Measurements from ENCODE around the genes ZCWPW1 and PPP1R35.

- RRBS, 2 experiments, result no CpG with 5 or more reads among the region's 8 CpGs
Observed at GRCh38 chr7:100340921-100341704, 16.8 kb upstream of the PILRB start.

- RRBS, 2 experiments, result no CpG with 5 or more reads among the region's 7 CpGs
Observed at GRCh38 chr7:100345707-100346248, 12.1 kb upstream of the PILRB start.

- RRBS, 2 experiments, result no CpG with 5 or more reads among the region's 8 CpGs
Observed at GRCh38 chr7:100368976-100369695, 4.2 kb upstream of the PILRA start.

GRCh38 chr7:100373747-100374542 lies 658 bp downstream of the PILRA start:
- RRBS, 2 experiments, result no CpG with 5 or more reads among the region's 18 CpGs

GRCh38 chr7:100428173-100429236 lies at the start of gene ZCWPW1:
TSS of gene ZCWPW1 (minus strand) at chr7:100428703.
- RRBS, 2 experiments, result no CpG with 5 or more reads among the region's 80 CpGs

- RRBS, 2 experiments, result no CpG with 5 or more reads among the region's 19 CpGs
Observed at GRCh38 chr7:100432659-100433229, 3.1 kb downstream of the MEPCE start.

GRCh38 chr7:100436279-100436839 lies at the start of gene PPP1R35:
TSS of gene PPP1R35 (minus strand) at chr7:100436497.
- RRBS, 2 experiments, result 1% methylated on average over 10 of the region's 37 CpGs

GRCh38 chr7:100442701-100443544 lies 6.6 kb upstream of the PPP1R35 start:
- RRBS, 2 experiments, result no CpG with 5 or more reads among the region's 10 CpGs

GRCh38 chr7:100567675-100568441 lies 5.8 kb downstream of the SAP25 start:
- RRBS, 2 experiments, result no CpG with 5 or more reads among the region's 10 CpGs

DNA sequence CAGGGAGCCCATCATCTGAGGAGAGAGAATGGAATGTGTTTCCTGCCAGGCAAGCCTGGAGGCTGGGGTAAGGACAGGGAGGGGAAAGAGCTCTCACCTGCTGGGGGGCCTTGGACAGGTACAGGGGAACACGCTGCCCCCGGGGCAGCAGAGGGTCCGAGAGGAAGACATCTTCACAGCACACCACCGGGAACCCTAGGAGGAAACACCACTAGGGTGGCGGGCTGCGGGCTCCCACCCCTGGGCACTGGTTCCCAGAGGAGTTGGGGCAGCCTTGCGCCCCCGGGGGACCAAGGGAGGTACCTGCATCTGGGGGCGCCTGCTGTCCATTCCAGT lies 1.2 kb downstream of the SAP25 start:
- RRBS, 2 experiments, result 78 to 82% methylated on average over 4 of the region's 9 CpGs

DNA sequence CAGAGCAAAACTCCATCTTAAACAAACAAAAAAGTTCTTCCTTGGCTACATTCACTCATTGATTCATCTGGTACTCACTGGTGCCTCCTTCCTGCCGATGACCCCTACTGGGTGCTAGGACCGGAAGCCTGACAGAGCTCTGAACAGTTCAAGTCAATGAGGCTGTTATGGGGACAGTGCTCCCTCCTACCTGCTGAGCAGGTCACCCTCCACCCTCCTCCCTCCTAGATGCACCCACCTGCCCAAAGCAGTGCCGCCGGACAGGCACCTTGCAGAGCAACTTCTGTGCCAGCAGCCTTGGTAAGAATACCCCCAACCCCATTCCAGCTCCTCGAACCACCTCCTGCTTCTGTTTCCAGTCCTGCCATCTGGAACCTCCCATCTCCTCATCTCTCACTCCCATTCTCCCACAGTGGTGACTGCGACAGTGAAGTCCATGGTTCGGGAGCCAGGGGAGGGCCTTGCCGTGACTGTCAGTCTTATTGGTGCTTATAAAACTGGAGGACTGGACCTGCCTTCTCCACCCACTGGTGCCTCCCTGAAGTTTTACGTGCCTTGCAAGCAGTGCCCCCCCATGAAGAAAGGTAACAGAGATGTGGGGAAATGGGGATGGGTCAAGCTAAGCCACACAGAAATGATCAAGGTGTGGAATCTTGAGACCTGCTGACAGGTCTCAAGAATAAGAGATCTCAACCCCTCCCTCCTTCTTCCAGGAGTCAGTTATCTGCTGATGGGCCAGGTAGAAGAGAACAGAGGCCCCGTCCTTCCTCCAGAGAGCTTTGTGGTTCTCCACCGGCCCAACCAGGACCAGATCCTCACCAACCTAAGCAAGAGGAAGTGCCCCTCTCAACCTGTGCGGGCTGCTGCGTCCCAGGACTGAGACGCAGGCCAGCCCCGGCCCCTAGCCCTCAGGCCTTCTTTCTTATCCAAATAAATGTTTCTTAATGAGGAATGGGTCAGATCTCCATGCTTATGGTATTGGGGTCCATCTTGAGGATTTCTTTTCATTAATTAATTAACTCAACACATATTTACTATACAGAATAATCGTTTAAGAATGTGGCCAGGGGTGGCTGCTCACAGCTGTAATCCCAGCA lies 4.8 kb upstream of the MOSPD3 start:
- RRBS, 2 experiments, result 63 to 81% methylated on average over 1 to 4 of the region's 16 CpGs

- RRBS, 2 experiments, result 5 to 6% methylated on average over 2 of the region's 42 CpGs
Observed at GRCh38 chr7:100612679-100613819, 709 bp downstream of the MOSPD3 start.

DNA sequence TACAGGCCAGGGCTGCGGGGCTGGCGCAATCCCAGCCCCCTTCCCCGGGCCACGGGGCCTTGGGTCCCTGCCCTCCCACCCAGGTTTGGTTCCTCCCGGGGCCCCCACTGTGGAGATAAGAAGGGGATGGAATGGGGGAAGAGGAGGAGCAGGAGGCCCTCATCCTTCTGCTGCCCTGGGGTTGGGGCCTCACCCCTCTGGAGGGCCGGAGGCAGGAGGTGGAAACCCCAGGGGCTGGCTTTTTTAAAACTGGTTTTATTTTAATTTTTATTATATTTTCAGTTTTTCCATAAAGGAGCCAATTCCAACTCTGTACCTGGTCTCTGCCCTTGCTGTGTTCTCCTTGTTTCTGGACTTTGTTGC lies 5.3 kb downstream of the GNB2 start:
- RRBS, 2 experiments, result 15 to 32% methylated on average over 3 of the region's 6 CpGs

DNA sequence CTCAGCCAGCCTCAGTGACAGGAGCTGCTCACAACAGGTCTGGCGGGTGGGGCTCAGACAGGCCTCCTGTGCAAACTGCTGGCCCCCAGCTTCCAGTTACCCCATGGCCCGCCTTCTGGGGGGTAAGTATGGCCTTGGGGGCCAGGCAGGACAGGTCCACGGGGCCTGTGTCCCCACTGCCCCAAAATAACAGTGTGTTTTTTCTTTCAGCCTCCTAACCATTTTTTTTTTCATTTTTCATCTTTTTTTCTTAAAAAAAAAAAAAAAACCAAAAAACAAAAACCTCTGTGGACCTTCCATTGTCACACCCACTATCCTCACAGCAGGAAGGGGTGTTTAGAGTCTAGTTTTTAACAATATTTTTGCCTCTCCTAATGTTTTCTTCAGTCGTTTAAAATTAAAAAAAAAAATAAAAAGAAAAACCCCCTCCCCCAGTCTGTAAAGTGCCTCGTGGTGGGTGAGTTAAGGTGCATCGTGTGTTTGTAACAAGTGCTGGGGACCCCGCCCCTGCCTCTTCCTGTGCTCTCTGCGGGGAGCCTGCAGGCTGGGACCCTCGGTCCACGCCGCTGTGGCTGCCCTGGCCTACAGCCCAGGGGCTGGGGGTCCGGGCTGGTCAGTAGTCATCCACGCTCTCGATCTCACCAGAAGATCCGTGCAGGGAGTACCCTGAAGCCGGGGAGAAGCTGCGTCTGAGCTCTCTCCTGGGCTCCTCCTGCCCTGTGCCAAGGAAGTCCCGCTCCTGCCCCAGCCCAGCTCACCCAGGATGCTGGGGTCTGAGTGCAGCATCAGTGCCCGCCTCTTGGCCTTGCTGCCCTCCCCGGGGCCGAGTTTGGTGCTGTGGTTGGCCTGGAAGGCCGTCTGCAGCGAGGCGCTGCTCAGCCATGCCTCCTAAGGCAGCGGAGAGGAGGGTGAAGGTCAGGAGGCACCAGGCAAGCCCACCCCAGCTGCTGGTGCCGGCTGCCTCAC lies 7.8 kb downstream of the GNB2 start:
- RRBS, 2 experiments, result 84 to 86% methylated on average over 5 of the region's 26 CpGs

DNA sequence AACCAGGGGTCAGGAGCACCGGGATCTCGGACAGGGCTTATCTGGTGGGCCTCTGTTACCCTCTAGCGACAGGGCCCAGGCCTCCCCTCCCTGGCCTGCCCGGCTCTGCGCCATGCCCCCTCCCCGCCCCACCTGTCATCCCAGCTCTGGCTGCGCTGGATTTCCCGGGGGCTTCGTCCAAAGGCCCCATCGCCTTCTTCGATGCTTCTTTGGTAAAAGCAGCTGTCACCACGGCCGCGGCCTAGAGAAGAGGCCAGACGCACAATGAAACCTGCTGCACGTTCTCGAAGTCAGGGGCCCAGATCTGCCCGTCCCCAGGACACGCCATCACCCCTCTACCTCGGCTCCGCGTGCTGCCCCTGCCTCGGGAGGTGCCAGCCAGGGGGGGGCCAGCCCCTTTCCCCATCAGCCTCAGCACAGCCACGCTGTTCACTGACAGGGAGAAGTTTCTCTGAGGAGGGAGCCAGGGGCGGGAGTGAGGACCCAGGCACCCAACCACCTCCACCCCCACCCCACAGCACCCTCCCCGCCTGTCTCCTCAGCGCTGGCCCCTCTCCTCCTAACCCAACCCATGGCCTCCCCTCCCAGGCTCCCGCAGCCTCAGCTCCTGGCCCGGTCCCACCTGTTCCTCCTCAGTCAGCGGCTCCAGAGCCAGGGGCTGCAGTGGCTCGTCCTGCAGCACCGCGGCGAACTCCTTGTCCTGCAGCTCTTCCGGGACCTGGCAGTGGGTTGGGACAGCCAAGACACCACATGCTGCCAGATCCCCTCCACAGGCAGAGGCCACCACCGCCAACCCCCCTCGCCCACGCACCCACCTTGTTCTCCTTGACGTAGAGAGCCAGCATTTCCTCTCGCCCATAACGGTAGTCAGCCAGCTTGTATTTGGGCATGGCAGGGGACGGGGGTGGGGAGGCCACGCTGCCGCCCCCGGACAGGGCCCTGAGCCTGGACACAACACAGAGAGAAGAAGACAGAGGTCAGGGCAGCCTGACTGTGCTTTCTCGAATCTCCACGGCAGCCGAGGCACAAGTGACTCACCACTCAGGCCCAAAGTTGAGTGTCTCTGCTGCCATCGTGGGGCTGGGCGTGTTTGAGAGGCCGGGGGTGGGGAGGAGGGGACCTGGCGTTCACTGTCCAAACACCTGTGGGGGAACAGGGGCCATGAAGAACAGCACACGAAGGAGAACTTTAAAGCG lies 6.5 kb downstream of the GIGYF1 start:
- RRBS, 2 experiments, result 93 to 94% methylated on average over 14 of the region's 54 CpGs

- RRBS, 2 experiments, result 45 to 49% methylated on average over 2 of the region's 11 CpGs
Observed at GRCh38 chr7:100800460-100801226, 26.7 kb downstream of the EPHB4 start.

GRCh38 chr7:100802582-100802960 lies 24.8 kb downstream of the EPHB4 start:
- RRBS, 2 experiments, result 4% methylated on average over 6 of the region's 10 CpGs

DNA sequence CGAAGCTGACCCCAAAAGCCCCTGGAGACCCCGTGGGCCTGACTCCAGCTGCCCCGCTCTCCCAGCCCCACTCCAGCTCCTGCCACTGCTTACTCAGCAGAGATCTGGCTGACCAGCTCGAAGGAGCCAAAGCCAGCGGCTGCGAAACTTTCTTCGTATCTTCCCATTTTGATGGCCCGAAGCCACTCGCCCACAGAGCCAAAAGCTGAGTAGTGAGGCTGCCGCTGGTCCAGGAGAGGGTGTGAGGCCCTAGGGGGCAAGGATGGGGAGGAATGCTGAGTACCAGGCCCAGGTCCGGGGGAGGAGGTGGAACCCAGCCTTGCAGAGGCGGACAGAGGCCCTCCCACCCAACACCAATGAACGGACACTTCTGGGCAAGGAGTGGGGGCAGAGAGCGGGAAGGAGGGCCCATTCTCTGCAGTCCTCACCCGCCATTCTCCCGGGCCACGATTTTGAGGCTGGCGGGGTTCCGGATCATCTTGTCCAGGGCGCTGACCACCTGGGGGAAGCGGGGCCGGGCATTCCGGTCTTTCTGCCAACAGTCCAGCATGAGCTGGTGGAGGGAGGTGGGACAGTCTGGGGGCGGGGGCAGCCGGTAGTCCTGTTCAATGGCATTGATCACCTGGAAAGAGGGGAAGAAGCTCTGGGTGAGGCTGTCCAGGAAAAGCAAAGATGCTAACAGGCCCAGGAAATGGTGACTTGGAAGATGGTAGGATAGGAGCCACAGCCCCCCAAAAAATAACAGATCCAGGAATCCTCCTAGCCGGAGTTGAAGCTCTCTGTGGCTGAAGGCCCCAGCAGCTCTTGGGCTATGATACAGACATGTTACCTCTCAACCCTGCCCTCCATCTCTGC lies 22.0 kb downstream of the EPHB4 start:
- RRBS, 2 experiments, result 86 to 95% methylated on average over 4 to 6 of the region's 26 CpGs

- RRBS, 2 experiments, result 1 to 2% methylated on average over 19 to 20 of the region's 50 CpGs
Observed at GRCh38 chr7:100865902-100866766, 1.1 kb upstream of the TRIP6 start.

GRCh38 chr7:100867450-100868071 lies 374 bp downstream of the TRIP6 start:
- RRBS, 2 experiments, result under 1 to 2% methylated on average over 10 of the region's 30 CpGs

Data from bronchial epithelial cell (primary cell).